Foreskin fibroblast (primary cell): ENCODE measurements around a stretch of chr20.

GRCh38 chr20:5862760-5862953 lies 48.7 kb upstream of the CHGB start:
- RRBS = no CpG with 5 or more reads among the region's 2 CpGs

- RRBS = 92% methylated on average over 3 of the region's 30 CpGs
These were observed 12.0 kb downstream of the LRRN4 start for GRCh38 chr20:6041753-6042276.

- RRBS = no CpG with 5 or more reads among the region's 3 CpGs
These were observed 22.0 kb upstream of the LRRN4 start for GRCh38 chr20:6075798-6076281.

GRCh38 chr20:6656944-6657550 lies 110.4 kb upstream of the BMP2 start:
- RRBS = no CpG with 5 or more reads among the region's 5 CpGs

GRCh38 chr20:6766508-6766941 lies 961 bp upstream of the BMP2 start:
- RRBS = no CpG with 5 or more reads among the region's 10 CpGs

DNA sequence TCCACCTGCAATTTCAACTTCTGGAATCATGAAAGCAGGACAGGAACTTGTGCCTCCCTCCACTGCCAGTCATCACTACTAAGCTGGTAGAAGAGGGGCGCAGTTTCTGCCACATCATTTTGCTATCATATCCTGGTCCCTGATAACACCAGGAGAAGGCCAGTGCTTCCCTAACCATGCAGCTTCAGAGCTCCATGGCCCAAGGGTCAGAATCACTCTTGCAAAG lies 240.9 kb downstream of the HAO1 start:
- RRBS = no CpG with 5 or more reads among the region's 1 CpG

- RRBS = no CpG with 5 or more reads among the region's 4 CpGs
These were observed 692 bp upstream of the TMX4 start for GRCh38 chr20:8020207-8020699.

- RRBS = no CpG with 5 or more reads among the region's 7 CpGs
These were observed 19.3 kb downstream of the PLCB1 start for GRCh38 chr20:8151241-8151891.

GRCh38 chr20:8600267-8600985 lies 468.4 kb downstream of the PLCB1 start:
- RRBS = no CpG with 5 or more reads among the region's 29 CpGs

- RRBS = no CpG with 5 or more reads among the region's 2 CpGs
These were observed 110.6 kb upstream of the LAMP5 start for GRCh38 chr20:9403641-9404265.

DNA sequence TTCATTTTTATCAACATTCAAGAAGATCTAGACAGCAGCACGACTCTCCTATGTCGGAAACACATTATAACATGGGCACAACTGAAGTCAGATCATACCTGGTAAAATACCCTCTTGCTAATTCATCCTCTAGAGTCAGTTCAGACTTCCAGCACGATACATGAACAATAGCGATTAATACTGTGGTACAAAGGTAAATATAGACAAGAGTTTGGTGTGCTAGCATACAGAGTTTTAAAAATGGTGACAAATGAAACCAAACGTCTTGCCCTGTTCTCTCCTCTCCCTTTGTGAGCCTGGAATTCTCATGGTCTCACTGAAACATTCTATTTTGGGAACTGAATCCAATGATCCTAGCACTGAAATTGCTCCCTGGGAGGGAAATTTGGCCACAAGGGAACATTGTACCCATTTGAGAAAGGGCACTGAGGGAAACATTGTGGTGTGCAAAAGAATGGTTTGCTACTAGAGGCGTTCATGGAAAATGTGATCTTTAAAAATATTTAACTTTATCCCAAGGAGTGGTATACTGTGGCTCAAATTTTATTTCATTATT lies 23.9 kb downstream of the LAMP5 start:
- RRBS = no CpG with 5 or more reads among the region's 6 CpGs

GRCh38 chr20:10171635-10172925 lies 46.5 kb upstream of the SNAP25 start:
- RRBS = 2% methylated on average over 3 of the region's 56 CpGs

GRCh38 chr20:10216312-10216766 lies 2.3 kb upstream of the SNAP25 start:
- RRBS = no CpG with 5 or more reads among the region's 1 CpG

- RRBS = no CpG with 5 or more reads among the region's 24 CpGs
These were observed 597 bp upstream of the SNAP25 start for GRCh38 chr20:10217948-10218517.

GRCh38 chr20:10434387-10434912 lies 428 bp upstream of the MKKS start:
- RRBS = 2% methylated on average over 1 of the region's 21 CpGs

GRCh38 chr20:10665039-10665494 lies 8.7 kb downstream of the JAG1 start:
- RRBS = no CpG with 5 or more reads among the region's 7 CpGs

DNA sequence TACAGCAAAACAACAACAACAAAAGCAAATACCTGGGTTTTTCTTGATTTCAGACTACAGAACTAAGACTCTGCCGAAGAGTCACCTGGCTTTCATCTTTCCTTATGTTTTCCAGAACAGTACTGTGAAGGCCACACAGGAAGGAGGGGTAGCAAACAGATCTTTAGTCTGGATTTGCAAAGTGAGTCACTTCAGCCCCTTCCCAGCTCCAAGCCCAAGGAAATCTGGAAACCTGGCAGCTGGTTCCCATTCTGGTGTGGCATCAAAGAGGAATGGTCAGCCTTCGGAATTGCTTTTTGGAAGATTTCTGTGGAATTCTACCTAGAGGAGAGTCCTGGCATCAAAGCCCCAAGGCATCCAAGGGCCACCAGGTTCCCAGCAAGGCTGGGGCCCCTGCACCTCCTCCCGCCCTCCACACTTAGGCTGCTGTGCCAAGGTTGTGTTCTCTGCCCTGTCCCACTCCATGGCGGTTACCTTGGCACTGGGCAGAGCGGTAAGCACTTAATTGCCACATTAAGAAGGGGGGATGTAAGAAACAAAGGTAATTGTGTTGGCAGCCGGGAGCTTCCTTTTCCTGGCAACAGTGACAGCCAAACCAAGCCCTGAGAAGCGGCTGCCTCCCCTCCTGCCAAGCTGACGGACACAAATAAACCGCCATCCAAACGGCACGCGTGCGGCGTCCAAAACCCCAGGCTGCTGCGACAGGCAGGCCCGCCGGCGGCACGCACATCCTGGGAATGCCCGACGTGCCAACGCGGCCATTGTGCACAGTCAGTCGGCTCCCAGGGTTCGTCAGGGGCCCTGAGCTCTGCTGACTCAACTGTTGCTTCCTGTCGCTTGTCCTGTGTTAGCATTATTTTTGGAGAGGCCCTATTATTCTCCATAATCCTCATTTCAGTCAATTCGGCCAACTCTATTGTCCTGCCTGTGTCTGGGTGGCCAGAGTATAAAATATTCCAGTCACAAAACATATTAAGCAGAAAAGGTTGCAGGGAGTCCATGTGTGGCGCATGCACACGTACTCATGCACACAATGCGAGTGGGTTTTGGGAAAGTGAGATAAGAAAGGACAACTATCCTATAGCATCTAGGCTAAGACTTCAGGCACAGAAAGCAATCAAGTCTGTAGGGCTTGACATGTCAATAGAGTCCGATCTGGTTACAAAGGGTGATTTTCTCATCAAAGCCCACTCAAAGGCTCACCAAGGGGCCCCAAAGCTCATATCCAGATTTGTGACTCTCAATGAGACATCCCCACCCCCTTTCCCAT lies 6.8 kb downstream of the JAG1 start:
- RRBS = no CpG with 5 or more reads among the region's 31 CpGs

GRCh38 chr20:11001656-11002370 lies 328.0 kb upstream of the JAG1 start:
- RRBS = no CpG with 5 or more reads among the region's 11 CpGs

GRCh38 chr20:11411640-11412280 lies 505.9 kb upstream of the BTBD3 start:
- RRBS = no CpG with 5 or more reads among the region's 14 CpGs

- RRBS = no CpG with 5 or more reads among the region's 8 CpGs
These were observed 151.1 kb upstream of the SPTLC3 start for GRCh38 chr20:12857734-12858073.